Pulmonary lymph node (tissue), 1 donor: ENCODE data around the gene HERC3.

DNA sequence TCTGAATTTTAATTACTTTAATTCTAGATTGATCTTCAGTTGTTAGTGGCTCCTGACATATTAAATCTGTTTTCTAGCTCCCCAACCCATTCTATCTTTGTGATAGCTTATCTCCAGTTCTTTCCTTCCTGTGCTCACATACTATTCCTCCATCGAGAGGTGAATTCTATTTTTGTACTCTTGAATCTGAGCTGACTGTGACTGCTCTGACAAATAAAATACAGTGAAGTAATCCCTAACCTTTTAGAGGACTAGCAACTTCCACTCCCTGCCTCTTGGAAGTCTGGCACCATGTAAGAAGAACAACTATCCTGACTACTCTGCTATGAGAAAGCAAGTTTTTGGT lies 13.3 kb upstream of the PPM1K start:
- PRO-cap, result no peak

DNA sequence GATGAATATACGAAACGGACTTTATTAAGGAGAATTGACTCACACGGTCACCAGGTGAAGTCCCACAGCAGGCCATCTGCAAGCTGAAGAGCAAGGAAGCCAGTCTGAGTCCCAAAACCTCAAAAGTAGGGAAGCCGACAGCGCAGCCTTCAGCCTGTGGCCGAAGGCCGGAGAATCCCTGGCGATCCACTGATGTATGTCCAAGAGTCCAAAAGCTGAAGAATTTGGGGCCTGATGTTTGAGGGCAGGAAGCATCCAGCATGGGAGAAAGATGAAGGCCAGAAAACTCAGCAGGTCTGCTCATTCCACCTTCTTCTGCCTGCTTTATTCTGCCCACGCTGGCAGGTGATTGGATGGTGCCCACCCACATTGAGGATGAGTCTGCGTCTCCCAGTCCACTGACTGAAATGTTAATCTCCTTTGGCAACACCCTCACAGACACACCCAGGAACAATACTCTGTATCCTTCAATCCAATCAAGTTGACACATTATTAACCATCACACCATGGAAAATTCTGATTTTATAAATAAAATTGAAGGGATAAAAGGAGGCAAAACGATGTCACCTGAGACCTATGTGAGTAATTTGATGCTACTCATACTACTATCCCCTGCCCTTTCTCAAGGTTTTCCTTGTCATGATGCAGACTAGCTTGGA lies 9.5 kb upstream of the PIGY start:
- PRO-cap, result no peak

- PRO-cap, result bidirectional peak, plus-strand start at chr4:88592491, minus-strand start at chr4:88592279; unidirectional peak, plus-strand start at chr4:88592659
Measured at GRCh38 chr4:88592221-88592802, at the start of gene HERC3. Gene HERC3 (plus strand): TSS chr4:88592480.

- PRO-cap, result no peak
Measured at GRCh38 chr4:88635713-88636473, 43.6 kb downstream of the HERC3 start.

- PRO-cap, result no peak
Measured at GRCh38 chr4:89029771-89030236, 27.2 kb downstream of the FAM13A start.

GRCh38 chr4:89109896-89110155 lies 1.5 kb upstream of the TIGD2 start:
- PRO-cap, result no peak

DNA sequence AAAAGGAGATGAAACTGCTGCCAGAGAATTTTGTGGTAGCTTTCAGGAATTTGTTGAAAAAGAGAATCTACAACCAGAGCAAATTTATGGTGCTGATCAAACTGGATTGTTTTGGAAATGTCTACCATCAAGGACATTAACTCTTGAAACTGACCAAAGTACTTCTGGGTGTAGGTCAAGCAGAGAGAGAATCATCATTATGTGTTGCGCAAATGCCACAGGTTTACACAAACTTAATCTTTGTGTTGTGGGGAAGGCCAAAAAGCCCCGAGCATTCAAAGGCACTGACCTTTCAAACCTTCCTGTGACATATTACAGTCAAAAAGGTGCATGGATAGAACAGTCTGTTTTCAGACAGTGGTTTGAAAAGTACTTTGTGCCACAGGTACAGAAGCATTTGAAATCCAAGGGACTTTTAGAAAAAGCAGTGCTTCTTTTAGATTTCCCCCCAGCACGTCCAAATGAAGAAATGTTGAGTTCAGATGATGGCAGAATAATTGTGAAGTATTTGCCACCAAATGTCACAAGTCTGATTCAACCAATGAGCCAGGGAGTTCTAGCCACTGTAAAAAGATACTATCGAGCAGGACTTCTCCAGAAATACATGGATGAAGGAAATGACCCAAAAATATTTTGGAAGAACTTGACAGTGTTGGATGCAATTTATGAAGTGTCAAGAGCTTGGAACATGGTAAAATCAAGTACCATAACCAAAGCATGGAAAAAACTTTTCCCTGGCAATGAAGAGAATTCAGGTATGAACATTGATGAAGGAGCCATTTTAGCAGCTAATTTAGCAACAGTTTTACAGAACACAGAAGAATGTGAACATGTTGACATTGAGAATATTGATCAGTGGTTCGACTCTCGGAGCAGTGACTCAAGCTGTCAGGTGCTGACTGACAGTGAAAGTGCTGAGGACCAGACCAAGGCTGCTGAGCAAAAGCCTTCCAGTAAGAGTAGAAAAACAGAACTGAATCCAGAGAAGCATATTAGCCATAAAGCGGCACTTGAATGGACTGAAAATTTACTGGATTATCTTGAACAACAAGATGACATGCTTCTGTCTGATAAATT lies 2.4 kb downstream of the TIGD2 start:
- PRO-cap, result no peak

DNA sequence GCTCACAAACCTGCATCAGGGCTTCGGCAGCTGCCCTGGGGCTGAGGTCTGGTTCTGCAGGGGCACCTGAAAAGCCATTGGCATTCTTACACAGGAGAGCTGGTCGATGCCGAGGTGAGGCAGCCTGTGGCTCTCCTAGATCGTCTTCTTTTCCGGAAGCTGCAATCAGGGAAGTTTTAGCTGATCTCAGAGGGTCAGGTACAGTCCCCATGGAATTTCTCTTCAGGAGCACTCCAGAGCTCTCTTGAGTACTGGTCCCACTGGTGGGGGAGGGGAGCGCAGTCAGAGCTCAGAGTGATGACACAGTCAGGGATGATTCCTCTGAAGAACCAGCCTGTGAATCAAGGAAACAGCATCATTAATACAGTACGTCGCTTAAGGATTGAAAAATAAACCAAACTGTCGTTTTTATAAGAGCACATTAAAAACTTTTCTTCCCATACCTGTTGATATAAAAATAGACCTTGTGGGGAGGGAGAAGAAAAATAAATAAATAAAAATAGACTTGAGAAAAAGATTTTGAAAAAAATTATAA lies 57.6 kb downstream of the GPRIN3 start:
- PRO-cap, result no peak

DNA sequence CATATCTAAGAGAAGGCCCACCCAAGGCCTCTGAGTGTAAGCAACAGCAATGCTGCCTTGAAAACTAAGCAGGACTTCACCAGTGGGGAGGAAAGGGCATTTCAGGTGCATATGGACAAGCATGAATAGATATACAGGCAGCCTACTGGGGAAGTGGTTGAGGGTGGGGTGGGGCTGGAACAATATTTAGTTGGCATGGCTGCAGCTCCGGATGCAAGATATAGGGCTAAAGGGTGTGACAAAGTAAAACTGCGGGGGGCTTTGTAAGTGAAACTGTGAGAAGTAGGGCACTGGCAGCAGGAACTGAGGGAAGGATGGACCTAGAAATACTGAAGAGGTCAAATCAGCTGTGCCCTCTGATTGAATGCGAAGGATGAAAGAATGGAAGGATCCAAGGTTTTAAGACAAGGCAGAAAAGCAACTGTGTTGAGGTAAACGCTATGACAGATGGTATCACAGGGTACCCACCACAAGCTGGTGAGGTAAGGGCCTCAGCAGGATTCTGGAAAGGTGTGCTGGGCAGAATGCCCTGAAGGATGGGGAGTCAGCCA lies 23.9 kb downstream of the GPRIN3 start:
- PRO-cap, result no peak

GRCh38 chr4:89320719-89321100 lies 13.1 kb upstream of the GPRIN3 start:
- PRO-cap, result no peak

- PRO-cap, result unidirectional peak, plus-strand start at chr4:89331853
Measured at GRCh38 chr4:89331551-89332157, 24.1 kb upstream of the GPRIN3 start.

- PRO-cap, result no peak
Measured at GRCh38 chr4:89641035-89641632, 195.8 kb downstream of the SNCA start.

GRCh38 chr4:92274514-92275287 lies 29.1 kb upstream of the GRID2 start:
- PRO-cap, result no peak

DNA sequence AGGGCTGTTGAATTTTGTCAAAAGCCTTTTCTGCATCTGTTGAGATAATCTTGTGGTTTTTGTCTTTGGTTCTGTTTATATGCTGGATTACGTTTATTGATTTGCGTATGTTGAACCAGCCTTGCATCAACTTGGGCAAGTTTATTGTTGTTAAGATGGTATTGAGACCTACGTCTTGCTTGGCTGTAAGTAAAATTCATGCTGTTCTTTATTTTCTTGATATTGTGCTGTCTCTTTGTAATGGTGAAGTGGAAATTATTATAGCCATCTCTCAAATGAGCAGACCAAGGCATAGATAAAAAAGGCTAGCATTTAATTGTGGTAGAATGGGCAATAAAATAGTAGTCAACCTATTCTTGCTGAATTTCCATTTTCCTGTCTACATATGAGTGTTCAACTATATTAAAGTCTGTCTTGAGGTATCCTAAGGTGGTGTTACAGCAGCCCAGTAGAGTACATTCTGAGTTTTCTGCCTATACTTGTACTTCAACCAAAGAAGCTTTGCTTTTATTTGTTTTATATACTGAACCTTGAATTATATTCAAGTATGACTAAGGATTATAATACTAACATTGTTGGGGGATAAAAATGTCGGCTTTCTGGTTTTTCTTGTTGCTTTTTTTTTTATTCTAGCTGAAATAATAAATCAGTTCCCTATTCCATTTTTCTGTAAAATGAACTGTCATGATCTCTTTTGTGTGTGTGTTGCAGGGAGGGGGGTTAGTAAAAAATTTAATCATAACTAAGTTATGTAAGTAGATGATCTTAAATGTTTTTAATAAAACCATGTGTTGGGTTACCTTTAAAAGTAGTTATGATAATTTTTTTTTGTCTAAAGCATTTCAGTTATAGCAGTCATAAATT lies 106.6 kb downstream of the PDLIM5 start:
- PRO-cap, result no peak

- PRO-cap, result no peak
Measured at GRCh38 chr4:94654017-94654886, 103.5 kb upstream of the BMPR1B start.

- PRO-cap, result no peak
Measured at GRCh38 chr4:95061741-95062197, 304.0 kb downstream of the BMPR1B start.

DNA sequence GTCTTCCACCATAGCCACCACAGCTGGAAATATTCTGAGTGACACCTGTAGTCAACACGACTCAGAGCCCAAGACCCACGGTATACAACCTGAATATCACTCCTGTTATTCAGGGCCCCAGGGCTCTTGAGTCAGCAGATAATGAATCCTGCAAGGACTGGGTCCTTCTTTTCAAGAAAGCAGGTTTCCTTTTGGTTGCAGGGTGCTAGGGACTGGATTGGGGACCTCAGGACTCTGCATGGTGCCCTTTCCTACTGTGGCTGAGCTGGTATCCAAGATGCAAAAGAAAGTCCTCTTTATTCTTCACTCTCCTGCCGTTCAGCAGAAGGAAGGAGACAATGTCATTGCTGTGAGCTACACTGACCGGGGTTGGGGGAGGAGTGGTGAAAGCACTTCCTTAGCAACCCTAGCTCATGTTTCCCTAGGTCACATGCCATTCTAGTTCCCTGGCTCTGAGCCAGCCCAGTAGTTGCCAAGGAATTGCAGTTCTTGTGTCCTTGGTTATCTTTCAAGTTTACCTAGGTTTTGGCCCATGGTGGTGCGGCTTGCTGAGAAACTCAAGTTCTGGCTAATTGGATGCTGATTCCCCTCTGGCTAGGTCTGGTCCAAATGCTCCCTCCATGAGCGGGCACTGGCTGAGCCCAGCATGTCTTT lies 23.7 kb upstream of the UNC5C start:
- PRO-cap, result no peak

DNA sequence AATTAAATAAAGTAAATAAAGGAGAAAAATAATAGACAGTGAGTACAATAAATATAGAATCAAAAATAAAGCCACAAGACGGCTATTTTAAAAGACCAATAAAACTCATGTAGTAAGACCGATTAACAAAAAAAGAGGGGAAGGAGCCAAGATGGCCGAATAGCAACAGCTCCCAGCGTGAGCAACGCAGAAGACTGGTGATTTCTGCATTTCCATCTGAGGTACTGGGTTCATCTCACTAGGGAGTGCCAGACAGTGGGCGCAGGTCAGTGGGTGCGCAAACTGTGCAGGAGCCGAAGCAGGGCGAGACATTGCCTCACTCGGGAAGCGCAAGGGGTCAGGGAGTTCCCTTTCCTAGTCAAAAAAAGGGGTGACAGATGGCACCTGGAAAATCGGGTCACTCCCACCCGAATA lies 239.8 kb downstream of the STPG2 start:
- PRO-cap, result no peak

GRCh38 chr4:98293542-98294231 lies 32.5 kb downstream of the RAP1GDS1 start:
- PRO-cap, result no peak

DNA sequence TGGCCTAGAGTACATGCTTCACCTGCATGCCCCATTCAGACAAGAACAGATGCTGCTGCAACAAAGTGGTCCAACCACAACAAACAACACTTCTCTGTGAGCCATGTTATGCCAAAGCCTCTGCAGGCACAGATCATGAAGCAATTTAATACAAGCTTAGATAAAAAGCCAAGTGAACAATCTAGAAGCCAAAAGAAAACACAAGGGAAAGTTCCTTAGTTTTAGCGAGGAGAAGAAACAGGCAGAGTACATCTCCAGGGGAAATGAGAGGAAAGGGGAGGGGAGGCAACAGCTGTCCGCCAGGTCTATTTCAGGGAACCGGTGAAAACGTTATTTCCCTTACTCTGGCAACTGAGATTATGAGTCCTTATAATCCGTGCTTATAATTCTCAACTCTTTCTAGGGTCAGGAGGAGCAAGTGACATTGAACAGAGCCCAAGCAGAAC lies 92.6 kb downstream of the TSPAN5 start:
- PRO-cap, result no peak